ENCODE results near the genes EPHA10, MTF1 and INPP5B.

DNA sequence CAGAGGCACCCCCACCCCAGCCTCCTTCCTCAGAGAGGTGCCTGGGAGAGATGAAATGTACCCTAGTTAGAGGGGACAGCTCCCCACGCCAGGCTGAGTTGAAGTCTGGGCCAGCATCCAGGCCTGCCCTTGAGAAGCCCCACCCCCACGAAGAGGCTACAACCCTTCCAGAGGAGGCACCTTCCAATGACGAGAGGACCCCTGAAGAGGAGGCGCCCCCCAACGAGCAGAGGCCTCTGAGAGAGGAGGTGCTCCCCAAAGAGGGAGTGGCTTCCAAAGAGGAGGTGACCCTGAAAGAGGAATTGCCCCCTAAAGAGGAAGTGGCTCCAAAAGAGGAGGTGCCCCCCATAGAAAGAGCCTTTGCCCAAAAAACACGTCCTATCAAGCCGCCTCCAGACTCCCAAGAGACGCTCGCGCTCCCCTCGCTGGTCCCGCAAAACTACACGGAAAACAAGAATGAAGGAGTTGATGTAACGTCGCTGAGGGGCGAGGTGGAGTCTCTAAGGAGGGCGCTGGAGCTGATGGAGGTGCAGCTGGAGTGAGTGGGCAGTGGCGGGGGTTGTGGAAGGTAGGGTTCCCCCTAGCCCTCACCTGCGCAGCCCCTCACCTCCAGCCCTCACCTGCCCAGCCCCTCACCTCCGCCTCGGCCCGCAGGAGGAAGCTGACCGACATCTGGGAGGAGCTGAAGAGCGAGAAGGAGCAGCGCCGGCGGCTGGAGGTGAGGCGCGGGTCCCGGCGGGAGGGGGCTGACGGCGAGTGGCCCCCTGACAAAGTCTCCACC is 3.0 kb downstream of the EVA1B start:
- RRBS: no CpG with 5 or more reads among the region's 33 CpGs

- RRBS: no CpG with 5 or more reads among the region's 16 CpGs
Observed at GRCh38 chr1:36329413-36330421, 6.3 kb upstream of the EVA1B start.

- RRBS: no CpG with 5 or more reads among the region's 22 CpGs
Observed at GRCh38 chr1:36339993-36340995, 16.8 kb upstream of the EVA1B start.

DNA sequence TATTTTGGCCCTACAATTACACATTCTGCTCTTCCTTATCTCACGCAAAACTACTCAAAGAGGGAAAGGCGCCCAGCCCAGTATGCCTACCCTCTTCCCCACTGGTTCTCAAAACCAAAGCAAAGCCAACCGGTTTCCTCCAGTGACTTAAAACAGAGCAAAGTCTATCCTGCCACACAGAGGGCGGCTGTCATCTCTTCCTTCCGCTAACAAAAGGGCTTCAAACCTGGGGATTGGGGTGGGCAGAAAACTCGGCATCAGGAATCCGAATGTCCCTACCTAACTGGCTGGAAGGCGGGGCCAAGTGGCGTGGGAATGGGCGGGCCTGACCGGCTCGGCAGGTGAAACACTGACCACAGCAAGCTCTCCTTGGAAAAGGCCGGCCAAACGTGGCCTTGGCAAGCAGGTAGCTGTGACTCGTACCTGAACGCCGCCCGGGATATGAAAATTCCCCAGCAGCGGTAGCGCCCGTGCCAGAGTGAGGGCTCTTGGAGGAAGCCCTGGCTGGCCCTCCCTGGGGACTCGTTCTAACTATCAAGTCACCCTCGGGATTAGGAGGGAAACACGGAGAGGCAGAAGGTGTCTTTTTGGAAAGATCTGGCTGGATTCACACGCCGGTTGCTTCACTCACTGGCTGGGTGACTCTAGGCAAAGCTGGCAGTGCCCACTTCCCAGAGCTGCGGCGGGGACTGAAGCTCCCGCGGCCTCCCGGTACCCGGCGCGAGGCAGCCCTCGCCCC is 746 bp downstream of the STK40 start:
- RRBS: 2% methylated on average over 14 of the region's 35 CpGs

DNA sequence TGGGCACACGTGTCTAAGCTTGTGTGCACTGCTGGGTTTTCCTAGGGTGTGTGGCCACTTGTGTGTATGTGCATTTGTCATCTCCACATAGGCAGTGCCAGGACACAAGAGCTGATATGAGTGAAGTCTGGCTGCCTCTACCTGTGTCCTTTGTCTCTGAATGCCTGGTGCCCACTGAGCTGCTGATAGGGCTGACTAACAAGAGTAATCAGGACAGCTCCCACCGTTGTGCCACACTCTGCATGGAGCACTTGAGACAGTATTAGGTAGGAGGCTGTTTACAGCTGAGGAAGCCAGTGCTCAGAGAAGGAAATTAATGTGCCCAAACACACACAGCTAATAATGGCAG is 1.1 kb upstream of the STK40 start:
- RRBS: no CpG with 5 or more reads among the region's 2 CpGs

GRCh38 chr1:36483142-36483518 is 417 bp upstream of the CSF3R start:
- RRBS: no CpG with 5 or more reads among the region's 4 CpGs

DNA sequence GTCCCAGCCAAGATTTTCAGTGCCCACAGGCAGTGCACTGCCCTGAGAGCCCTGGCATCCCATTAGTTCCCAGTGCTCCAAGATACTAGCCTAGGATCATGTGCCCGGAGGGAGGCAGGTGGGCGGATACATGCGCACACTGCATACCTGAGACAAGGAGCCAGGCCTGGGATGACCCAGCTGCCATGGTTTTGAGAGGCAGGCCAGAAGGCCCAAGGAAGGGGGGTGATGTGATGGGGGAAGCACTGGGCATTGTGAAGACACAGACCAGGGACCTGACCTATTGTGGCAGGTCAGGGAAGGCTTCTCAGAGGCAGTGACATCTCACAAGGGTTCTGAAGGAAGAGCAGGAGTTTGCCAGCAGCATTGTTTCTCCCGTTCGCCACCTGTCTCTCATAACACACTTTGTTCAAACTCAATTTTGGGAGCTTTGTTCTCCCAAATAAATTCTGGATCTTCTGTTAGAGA is 3.6 kb downstream of the ZC3H12A start:
- RRBS: no CpG with 5 or more reads among the region's 5 CpGs

- RRBS: no CpG with 5 or more reads among the region's 14 CpGs
Observed at GRCh38 chr1:37478411-37479252, 4.3 kb downstream of the ZC3H12A start.

GRCh38 chr1:37483380-37484415 is 9.3 kb downstream of the ZC3H12A start:
- RRBS: no CpG with 5 or more reads among the region's 24 CpGs

DNA sequence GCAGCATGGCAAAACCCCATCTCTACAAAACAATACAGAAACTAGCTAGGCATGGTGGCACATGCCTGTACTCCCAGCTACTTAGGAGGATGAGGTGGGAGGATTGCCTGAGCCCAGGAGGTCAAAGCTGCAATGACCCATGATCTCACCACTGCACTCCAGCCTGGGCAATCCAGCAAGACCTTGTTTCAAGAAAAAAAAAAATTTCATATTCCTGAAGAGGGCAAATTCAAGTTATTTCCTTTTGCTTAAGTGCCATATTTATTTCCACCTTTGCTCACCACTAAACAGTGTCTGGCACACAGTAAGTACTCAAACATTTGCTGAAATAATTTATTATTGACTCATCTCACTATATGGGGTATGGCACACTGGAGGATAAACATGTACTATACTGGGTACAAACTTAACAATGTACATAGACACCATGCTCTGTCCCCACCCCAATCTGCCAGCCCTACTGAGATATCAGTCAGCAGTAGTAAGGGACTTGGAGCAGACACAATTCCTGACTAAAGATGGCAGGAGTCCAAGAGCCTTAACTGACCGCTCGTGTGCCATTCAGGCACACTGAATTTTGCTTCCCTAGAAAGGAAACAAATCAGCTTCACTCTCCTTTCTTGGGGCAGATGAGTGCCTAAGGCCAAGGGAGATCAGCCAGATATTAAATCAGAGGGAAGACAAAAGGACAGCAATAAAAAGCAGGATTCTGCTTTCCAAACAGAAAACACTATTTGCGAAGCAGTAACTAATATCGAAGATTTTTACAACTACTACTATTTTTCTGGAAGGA is 15.4 kb downstream of the MEAF6 start:
- RRBS: no CpG with 5 or more reads among the region's 4 CpGs

GRCh38 chr1:37566620-37567748 is 10.2 kb downstream of the DNALI1 start:
- RRBS: no CpG with 5 or more reads among the region's 18 CpGs

GRCh38 chr1:37764845-37765398 is at the start of gene EPHA10:
EPHA10 (minus strand) TSS chr1:37765120.
- RRBS: 0% methylated on average over 2 of the region's 32 CpGs

- RRBS: no CpG with 5 or more reads among the region's 11 CpGs
Observed at GRCh38 chr1:37857147-37857827, 2.1 kb downstream of the MTF1 start.

DNA sequence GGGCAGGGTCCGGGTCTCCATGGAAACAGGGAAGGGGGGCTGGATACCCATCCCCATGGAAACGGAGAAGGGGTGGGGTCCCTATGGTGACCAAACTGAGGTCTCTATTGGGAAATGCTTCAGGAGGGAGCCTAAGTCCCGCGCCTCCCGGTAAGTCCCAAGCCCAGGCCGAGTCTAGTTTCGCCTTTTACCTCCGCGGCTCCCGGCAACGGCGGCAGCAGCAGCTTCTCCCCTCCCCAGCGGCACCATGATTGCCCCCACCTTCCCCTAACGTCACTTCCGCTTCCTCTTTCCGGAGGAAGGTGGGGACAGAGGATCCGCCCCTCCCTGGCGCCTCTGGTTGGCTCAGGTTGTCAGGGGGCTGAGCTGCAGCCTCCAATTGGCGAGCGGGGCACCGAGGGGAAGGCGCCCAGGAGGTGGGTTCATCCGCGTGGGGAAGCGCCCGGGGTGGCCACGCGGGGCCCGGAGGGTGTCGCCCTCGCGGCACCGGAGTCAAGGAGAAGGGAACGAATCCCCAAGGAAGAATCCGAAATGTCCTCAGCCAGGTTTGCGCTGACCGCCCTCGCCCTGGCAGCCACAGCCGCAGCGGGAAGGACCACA is at the start of gene MTF1:
Gene MTF1 (minus strand): TSS at position 253 of the 600 bp plus-strand sequence.
- RRBS: 1% methylated on average over 11 of the region's 40 CpGs

- RRBS: no CpG with 5 or more reads among the region's 9 CpGs
Observed at GRCh38 chr1:37939900-37941148, 6.5 kb downstream of the INPP5B start.

GRCh38 chr1:37946495-37947427 is at the start of gene INPP5B:
INPP5B (minus strand) TSS chr1:37947053.
- RRBS: no CpG with 5 or more reads among the region's 14 CpGs

DNA sequence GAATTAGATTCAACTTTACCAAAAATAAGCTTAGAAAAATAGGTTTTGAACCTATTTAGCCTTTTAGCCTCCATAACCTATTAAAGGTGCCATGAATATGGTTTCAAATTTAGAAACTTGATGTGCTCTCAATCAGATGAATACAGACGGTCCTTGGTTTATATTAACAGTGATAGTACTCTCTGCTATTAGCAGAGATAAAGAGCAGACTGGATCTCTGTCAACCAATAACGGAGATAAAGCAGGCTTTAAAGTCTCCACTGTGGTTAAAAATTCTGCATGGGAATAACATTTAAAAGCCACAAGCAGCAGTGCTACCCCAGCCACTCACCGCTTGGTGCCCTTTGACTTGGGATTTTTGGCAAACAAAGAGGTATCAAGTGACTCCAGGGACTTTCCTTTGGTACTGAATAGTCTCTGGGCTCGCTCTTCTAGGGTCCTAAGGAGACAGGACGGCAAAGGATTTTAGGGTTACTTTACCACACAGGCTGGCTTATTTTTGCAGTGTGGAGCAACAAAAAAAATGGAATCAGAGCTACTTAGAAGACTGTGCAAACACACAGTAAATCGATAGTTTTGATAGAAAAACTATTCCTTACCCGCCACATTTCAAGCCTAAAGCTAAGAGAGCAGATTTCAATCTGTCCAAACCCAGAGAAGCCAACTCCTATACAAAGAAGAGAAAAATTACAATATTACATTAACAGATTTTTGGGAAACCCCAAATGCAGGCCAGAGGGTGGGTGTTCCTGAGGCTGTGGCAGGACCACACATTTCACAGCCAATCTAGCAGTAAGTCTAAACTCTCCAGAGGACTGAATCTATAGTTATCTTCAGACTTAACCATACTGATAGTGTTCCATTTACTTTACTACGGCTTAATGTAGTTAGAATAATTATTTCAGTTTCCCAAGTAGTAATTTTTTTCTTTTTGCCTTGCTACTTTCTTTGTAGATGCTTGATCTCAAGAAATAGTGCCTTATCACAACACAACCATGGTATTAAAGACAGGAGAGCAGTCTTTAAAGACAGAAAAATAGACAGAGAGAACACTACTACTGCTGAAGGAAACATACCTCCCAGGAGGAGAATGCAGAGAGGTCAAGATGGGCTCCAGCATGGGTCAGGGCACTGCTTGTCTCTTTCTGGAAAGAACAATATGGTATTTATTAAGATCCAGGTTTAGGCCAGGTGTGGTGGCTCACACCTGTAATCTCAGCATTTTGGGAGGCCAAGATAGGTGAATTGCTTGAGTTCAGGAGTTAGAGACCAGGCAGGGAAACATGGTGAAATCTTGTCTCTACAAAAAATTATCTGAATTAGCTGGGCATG is 11.0 kb downstream of the SF3A3 start:
- RRBS: no CpG with 5 or more reads among the region's 8 CpGs

DNA sequence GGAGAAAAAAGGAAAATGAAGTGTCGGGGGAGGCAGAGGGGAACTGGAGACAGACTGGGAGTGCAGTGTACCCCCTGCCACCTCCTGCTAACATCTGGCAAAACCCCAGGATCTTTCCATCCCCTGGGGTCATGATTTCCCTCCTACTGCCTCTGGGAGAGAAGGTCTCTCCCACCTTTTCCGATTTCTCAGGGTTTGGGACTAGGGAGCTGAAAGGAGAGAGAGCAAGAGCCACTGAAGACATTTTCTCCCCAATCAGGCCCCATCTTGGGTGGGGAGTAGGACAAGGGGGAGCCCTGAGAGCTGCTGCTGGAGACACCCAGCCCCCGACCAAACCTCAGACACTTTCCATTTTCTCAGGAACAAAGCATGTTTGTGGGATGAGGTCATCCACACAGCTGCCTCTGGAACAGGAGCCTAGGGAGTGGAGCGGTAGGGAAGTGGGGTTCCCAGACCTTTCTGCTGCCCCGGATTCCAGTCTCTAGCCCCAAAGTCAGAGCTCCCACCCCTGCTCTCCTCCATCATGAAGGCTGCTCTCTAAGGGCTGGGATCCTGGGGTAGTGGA is 5.0 kb downstream of the FHL3 start:
- RRBS: no CpG with 5 or more reads among the region's 5 CpGs

DNA sequence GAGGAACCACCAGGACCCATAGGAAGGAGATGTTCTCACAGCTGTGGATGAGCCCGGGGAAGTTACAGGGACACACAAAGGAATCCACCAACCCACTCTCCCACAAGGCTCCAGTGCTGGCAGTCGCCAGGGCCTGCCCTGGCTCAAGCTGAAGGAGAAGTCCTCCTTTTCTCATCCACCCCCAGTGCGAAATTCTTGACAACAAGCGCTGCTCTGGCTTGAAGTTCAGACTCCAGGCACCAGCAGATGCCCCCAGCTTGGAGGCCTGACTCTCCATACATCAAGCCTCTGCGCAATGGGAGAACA is 4.5 kb downstream of the FHL3 start:
- RRBS: no CpG with 5 or more reads among the region's 5 CpGs

DNA sequence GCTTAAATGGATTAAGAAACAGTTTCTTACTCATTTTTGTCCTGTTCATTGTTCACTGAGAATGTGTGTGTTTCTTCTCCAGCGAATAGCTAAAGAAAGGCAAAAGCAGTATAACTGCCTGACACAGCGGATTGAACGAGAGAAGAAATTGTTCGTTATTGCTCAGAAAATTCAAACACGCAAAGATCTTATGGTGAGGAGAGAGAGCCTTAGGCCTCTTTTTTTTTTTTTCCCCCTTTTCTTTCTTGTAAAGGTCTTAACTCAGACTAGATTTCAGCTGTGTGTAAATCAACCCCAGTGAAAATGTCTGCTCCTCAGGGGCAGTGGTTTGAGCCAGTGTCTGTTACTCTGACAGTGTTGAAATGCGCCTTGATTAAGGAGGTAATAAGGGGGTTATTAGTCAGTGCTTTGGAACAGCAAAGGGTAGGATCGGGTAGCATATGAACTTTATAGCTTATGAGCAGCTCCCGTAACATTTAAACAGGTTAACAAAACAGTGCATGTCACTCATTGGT is 10.1 kb downstream of the UTP11 start:
- RRBS: no CpG with 5 or more reads among the region's 8 CpGs

Data from retinal pigment epithelial cell (primary cell).